Epithelial cell of prostate (primary cell): Measurements from ENCODE around the genes IFT52 and TOX2.

DNA sequence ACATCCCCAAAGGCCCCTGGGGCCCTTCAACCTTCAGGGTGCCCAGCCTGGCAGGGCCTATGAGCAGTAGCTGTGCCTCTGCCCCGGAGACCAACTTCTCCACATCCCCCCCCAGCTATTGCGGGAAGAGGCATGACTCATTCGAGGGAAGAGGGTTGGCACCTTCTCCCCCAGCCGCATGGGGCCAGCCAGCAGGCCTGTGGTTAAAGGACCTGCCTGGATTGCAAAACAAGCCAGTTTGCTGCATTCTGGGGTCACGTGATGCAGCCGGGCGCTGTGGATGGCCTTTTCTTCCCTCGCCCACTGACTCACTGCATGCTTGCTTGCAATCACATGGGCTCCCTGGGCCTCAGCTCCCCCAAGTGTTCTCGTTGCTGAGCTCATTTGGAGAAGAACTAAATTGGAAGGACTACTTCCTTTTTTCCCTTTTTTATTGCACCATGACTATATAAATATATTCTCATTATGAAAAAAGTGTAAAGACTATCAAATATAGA is 182.5 kb downstream of the MAFB start:
- RRBS: no CpG with 5 or more reads among the region's 9 CpGs

- RRBS: no CpG with 5 or more reads among the region's 5 CpGs
Observed at GRCh38 chr20:40550982-40551720, 137.9 kb downstream of the MAFB start.

GRCh38 chr20:40683869-40684377 is 5.1 kb downstream of the MAFB start:
- RRBS: no CpG with 5 or more reads among the region's 9 CpGs

GRCh38 chr20:41138030-41138402 is 673 bp downstream of the PLCG1 start:
- RRBS: 4% methylated on average over 1 of the region's 15 CpGs

DNA sequence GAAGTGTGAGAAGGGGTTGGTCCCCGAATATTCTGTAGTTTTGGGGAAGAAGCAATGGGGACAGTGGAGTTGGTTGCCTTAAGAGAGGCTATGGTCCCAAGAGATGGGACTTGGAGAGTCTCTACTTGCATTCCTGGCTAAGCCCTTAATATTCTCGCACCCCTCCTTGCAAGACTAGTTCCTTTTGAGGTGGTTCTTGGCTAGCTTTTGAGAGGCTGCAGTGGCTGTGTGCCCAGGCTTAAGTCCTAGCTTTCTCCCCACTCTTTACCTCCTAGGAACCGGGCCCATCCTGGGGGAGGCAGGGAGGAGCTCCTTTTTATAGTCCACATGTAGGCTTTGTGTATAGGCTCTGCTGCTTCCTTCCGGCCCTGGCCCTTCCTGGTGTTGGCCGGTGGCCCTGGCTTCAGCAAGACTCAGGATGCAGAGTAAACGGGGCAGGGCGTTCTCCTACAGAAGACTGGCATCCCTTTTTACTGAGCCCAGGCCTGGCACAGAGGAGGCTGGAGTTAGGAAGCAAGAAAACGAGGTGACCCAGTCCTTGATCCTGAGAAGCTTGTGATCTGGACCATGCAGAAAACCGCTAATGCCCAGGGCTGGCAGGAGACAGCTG is 8.5 kb downstream of the PLCG1 start:
- RRBS: 13% methylated on average over 2 of the region's 9 CpGs

DNA sequence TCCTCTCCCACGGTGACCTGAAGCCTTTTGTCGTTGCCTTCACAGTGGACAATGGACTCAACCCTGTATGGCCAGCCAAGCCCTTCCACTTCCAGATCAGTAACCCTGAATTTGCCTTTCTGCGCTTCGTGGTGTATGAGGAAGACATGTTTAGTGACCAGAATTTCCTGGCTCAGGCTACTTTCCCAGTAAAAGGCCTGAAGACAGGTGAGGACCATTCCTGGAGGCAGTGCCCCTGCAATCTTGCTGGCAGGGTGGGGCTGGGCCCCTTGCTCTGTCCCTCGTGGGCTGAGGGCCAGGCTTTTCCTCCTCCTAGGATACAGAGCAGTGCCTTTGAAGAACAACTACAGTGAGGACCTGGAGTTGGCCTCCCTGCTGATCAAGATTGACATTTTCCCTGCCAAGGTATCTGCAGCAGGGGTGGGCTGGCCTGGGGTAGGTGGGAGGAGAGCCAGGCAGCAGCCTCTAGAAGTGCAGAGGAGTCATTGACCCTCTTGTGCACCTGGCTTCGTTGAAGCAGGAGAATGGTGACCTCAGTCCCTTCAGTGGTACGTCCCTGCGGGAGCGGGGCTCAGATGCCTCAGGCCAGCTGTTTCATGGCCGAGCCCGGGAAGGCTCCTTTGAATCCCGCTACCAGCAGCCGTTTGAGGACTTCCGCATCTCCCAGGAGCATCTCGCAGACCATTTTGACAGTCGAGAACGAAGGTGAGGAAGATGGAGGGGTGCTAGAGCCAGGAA is 36.4 kb downstream of the PLCG1 start:
- RRBS: no CpG with 5 or more reads among the region's 17 CpGs

GRCh38 chr20:41234465-41235089 is 83.0 kb downstream of the ZHX3 start:
- RRBS: no CpG with 5 or more reads among the region's 4 CpGs

DNA sequence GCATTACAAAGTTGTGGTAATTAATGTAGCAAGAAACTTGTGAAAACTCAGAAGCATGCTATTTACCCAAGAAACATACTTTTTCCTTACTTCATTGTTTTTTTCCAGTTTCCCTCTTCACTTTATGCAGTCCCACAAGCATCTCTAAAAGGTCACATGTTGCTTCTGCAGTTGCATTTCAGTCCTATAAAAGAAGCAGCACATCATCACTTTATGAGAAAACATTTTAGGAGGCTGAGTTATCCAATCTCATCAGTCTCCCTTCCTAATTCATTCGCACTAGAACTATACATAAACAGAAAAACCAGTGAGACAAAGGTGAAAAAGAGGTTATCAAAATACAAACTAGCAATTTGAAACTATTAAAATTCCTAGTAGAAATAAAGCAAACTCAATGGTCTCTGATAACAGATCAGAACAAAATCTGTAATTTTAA is 48.6 kb downstream of the ZHX3 start:
- RRBS: no CpG with 5 or more reads among the region's 1 CpG

GRCh38 chr20:41643490-41644034 is 25.4 kb upstream of the CHD6 start:
- RRBS: no CpG with 5 or more reads among the region's 4 CpGs

- RRBS: no CpG with 5 or more reads among the region's 5 CpGs
Observed at GRCh38 chr20:41670016-41670502, 51.9 kb upstream of the CHD6 start.

DNA sequence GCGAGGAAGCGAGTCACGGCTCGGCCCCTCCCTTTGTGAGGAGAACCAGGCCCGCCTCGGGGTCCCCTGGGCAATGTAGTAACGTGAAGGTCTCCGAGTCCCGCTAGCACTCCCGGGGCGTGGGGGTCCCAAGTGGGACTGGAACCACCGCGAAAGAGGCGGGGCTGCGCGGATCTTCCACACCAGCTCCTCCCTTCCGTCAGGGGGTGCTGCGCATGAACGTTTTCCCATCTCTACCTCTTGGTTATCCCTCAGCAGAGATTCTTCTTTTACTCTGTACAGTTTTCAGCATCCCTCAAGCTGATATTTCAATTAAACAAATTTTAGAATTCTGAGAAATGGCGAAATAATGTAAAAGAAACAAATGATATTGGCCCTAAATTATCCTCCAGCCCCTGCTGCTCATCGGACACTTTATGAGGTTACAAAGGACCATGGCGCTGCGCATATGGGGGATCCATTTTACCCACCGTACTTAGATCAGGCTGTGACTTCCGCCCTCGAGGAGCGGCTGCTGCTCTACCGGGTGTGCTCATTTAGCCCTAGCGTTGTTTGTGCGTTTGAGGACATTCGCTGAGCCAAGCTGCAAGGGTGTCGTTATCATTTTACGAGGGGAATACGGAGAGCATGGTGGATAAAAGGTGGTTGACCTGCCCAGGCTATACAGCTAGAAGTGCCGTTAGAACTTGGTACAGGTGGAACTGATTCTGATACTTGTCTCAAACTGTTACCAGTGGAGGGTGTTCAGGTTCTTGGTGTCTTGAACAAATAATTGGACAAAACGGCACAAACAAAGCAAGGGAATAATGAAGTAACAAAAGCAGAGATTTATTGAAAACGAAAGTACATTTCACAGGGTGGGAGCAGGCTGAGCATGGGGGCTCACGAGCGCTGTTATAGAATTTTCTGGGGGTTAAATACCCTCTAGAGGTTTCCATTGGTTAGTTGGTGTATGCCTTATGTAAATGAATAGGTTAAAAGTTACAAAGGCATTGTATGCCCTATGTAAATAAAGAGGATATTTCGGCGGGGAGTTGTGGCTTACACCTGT is 75.2 kb upstream of the CHD6 start:
- RRBS: no CpG with 5 or more reads among the region's 41 CpGs

- RRBS: no CpG with 5 or more reads among the region's 4 CpGs
Observed at GRCh38 chr20:42484341-42484934, 705.3 kb downstream of the PTPRT start.

DNA sequence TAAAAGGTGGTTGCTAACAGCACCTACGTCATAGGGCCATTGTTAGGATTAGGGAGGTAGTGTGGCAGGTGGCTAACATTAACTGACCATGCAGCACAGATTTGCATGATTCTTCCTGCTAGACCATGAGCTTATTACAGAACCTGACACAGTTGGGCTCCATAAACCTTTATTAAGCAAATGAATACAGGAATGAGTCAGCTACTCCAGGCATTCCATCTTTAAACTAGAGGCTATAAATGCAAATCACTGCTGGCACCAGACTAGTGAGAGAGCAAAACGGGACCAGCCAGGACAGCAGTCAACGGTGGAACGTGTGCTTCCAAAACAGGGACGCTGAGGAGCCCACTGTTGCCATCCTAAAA is 440.1 kb downstream of the PTPRT start:
- RRBS: no CpG with 5 or more reads among the region's 5 CpGs

- RRBS: no CpG with 5 or more reads among the region's 5 CpGs
Observed at GRCh38 chr20:43583785-43584248, 6.9 kb upstream of the IFT52 start.

DNA sequence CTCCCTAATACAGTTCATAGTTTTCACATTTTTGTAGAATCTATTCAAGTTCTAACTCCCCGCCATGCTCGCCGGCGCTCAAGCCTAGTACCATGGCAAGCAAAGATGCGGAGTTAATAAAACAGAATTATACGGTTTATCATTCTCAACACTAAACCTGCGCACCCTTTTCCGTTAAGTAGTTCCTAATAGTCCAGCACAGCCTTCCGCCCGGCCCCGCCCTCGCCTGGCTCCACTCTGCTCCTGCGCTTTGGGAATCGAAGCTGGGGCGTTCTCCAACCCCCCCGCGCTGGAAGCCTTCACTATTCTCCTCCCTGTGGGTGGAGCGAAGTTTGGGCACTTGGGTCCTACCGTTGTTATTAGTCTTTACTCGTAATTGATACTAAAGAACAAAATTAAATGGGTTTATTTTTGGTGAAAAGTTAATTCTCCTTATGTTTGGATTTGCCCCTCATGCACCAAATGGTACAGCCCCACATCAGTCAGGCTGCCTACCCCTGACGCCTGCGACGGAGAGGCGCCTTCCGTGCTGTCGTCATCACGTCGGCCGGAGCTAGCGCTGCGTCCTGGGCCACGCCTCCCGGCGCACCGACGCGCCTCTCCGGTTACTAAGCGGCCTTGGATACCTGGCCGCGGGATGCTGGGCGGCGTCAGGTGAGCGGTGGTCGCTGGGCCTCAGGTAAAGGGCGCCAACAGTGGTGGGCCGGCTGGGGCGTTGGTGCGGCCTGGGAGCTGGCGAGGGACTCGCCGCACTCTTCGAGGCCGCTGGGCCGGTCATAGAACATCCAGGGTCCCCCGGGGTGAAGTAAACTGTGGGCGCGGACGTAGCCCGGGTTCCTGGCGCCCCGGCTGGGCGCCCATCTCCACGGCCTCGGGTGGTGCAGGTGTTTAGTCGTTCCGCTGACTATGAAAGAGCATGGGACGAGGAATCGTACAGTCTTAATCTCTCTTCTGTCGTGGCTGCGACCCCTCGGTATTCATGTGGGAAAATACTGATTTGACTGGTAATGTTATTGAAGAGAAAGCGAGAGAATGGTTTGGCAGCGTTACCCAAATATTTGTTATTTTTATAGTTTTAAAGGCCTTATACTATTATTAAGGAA is at the start of gene IFT52:
Gene IFT52, plus strand, starts transcription at position 562 of the 1,103 bp plus-strand sequence.
- RRBS: under 1% methylated on average over 14 of the region's 74 CpGs

DNA sequence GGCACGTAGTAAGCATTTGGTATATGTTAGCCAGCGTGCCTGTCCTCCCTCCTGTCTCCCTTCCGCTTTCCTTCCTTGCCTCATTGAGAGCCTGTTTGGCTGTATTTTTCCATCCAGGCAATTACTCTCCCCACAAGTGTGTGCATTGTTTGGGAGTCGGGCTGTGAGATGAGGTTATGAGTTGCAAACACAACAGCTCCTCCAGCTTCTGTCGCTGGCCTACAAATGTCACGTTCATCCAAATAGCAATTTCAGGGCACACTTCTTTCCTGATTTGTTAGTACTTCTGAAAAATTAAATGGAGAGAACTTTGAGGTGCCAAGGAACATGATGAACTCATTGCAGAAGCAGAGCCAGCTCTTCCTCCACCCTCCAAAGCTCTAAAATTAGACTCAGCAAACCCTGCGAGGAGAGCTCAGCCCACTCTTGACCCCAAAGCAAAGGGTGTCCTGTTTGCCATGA is 50.7 kb upstream of the TOX2 start:
- RRBS: no CpG with 5 or more reads among the region's 7 CpGs

GRCh38 chr20:43914418-43914647 is 319 bp upstream of the TOX2 start:
- RRBS: no CpG with 5 or more reads among the region's 21 CpGs

DNA sequence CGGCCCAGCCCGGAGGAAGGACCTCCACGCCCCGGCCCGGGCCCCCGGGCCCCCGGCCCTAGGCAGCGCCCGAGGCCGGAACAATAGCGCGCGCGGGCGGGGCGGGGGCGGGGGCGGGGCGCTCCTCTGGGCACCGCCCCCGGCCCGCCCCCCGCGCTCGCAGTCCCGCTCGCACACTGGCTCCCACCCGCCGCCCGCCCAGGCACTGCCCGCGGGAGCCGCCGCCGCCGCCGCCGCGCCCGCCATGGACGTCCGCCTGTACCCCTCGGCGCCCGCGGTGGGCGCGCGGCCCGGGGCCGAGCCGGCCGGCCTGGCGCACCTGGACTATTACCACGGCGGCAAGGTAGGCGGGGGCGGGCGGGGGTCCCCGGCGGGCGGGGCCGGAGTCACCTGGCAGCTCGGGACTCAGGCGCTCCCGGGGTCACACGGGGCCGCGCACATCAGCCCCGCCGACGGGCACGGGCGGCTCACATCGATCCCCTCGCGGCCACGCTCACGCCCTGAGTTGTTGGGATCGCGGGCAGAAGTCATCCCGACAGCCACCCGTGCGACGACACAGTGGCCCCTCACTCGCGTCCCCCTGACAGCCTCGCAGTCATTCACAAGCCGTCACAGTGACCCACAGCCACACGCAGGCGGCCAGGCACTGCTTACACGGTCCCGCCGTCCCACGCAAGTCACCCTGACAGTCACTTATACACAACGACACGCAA is at the start of gene TOX2:
Gene TOX2, plus strand, starts transcription at position 205 of the 713 bp plus-strand sequence.
- RRBS: 1% methylated on average over 12 of the region's 97 CpGs

DNA sequence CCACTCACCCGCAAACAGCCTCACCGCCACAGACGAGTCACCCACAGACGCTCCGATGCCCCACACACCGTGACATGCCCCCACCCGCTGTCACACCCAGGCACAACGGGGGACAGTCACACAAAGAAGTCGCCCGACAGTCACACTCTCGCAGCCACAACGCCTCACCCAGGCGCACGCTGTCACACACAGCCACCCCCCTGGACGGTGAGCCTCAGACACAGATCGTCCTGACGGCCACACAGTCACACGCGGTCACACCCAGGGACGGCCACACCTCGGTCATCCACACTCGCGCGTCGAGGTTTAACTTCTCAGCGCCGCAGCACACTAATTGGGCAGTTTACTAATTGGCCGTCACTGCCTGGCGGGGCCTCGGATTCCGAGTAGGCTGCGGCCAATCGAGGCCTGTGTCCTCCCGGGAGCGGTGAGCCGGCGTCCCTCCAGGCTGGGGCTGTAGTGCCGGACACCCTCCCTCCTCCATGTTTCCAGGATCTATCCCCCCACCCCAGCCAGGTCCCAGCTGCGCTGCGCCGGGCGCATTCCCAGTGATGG is 786 bp downstream of the TOX2 start:
- RRBS: 34% methylated on average over 5 of the region's 42 CpGs